Kidney (tissue), 2 donors: ENCODE results near the gene OR1J2.

DNA sequence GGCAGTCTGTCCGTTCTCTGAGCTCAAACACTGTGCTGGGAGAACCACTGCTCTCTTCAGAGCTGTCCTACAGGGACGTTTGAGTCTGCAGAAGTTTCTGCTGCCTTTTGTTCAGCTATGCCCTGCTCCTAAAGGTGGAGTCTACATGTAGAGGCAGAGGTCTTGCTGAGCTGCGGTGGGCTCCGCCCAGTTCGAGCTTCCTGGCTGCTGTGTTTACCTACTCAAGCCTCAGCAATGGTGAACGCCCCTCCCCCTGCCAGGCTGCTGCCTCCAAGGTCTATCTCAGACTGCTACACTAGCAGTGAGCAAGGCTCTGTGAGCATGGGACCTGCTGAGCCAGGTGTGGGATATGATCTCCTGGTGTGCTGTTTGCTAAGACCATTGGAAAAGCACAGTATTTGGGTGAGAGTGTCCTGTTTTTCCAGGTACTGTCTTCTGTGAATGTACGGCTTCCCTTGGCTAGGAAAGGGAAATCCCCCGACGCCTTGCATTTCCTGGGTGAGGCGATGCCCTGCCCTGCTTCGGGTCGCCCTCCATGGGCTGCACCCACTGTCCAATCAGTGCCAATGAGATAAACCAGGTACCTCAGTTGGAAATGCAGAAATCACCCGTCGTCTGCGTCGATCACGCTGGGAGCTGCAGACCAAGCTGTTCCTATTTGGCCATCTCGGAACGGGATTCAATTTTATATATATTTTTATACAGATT, 58.5 kb downstream of the CNTRL start:
- PRO-cap: no peak
- RRBS: no CpG with 5 or more reads among the region's 19 CpGs

GRCh38 chr9:121140358-121140894, 61.2 kb downstream of the RAB14 start:
- PRO-cap: no peak
- RRBS: no CpG with 5 or more reads among the region's 4 CpGs

DNA sequence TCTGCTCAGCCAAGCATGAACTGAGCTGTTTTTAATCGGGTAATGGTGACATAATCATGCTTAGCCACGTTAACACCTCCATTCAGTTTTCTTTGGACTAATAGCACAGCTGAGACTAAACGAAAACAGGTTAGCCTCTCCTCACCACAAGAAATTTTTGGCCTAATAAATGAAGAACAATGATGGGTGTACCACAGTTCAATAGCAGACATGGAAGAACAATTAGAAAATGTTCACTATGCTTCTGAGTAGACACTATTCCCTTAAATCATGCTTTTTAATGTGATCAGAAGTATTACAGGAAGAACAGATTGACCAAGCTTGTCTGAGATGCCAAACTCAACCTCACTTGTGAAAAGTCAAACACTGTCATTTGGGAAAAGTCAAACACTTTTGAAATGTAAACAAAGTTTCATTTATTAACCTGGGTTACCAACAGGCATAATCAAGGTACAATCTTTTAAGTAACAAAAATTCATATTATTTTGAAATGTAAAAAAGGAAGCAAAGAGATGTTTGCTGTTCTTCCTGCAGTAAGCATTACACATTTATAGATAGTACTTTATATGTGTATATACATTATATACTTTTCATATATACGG, 19.3 kb downstream of the RAB14 start:
- PRO-cap: no peak
- RRBS: no CpG with 5 or more reads among the region's 4 CpGs

DNA sequence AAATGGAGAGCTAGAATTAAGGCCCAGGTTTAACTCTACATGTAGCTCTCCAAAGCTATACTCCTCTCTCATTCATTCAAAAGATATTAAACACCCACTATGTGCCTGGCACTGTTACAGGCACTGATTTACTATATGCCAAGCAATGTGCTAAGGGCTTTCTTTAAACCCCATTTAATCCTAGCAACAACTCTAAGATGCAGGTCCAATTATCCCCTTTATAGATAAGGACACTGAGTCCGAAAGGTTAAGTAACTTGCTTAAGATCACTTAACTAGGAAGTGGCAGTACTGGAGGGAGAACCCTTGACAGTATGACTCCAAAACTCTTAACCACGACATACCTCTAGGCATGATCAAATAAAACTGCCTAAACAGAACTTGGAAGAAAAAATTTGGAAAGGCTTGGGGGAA, 1.8 kb downstream of the RAB14 start:
- PRO-cap: no peak
- RRBS: no CpG with 5 or more reads among the region's 2 CpGs

- PRO-cap: no peak
- RRBS: no CpG with 5 or more reads among the region's 5 CpGs
Observed at GRCh38 chr9:121294233-121294877, 26.4 kb downstream of the GSN start.

DNA sequence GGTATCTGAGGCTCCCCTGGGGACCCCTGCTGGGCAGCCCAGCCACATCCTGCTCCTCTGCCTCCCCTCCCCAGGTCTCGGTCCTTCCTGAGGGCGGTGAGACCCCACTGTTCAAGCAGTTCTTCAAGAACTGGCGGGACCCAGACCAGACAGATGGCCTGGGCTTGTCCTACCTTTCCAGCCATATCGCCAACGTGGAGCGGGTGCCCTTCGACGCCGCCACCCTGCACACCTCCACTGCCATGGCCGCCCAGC, 50.6 kb downstream of the GSN start:
- PRO-cap: no peak
- RRBS: no CpG with 5 or more reads among the region's 10 CpGs

DNA sequence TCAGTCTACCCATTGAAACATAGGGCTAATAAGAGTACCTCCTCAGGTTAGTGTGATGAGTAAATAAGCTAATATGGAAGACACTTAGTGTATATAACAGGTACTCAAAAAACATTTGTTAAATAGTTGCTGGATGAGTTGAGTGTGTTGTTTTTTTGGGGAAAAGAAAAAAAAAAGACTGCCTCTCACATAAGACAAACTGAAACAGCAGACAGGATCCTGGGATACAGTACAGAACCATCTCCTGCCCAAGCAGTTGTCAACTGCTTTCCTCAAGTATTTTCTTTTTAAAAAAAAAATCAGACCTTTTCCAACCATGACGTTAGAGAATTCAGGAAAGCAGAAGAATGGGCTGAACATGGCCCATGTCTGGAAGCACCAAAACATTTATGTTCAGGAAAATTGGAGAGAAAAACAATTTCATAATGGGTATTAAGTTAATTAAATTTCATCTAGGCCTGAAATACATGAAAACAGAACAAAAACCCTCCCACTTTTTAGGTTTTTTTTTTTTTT, 5.0 kb downstream of the STOM start:
- PRO-cap: no peak
- RRBS: no CpG with 5 or more reads among the region's 1 CpG

DNA sequence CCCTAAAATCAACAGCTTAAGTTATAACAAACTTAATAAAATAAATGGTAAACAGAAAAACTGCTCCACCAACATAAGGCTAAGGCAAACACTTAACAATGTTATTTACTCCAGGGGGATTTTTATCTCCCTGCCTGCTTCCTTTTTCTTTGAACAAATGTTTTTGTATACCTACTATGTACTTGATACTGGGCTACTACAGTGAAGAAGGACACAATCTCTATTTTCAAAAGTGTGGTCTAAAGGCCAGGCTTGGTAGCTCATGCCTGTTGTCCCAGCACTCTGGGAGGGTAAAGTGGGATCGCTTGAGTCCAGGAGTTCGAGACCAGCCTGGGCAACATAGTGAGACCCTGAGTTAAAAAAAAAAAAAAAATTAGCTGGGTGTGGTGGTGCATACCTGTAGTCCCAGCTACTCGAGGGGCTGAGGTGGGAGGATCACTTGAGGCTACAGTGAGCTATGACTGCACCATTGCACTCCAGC, 3.4 kb downstream of the STOM start:
- PRO-cap: no peak
- RRBS: no CpG with 5 or more reads among the region's 3 CpGs

- PRO-cap: no peak
- RRBS: no CpG with 5 or more reads among the region's 8 CpGs
Observed at GRCh38 chr9:121529706-121530110, 30.1 kb upstream of the GGTA1 start.

DNA sequence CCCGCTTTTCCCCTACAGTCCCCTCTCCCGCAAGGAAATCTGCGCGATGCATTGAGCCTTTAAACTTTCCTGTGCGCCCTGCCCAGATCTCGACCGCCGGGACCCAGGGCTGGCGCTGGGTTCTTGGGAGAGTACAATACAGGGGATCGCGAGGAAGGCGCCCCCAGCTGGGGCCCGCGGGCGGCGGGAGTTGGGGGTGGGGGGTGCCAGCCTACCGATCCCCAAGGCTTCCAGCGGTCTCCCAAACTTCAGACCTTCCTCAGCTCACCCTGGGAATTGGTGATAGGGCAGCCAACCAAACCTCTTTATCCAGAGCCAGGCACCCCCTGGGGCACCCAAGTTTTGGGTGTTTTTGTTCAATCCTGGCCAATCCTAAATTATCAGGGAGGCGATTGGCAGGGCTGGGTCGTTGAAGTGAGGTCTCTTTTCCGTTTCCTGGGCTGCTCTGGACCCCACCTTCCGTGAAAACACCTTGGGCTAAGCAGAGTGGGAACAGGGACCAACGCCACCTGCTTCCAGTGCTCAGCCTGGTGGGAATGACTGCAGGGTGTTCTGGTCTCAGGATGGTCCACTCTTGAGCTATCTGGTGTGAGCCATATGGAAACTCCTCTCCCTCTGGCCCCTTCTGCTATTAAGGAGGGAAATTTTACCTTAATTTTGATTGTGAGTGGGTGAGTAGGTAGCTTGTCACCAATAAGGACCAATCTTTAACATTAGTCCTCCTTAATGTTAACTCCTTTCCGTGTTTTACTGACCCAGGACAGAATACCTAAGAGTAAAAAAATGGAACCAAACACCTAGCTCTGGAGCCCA, 51.3 kb upstream of the DAB2IP start:
- PRO-cap: no peak
- RRBS: no CpG with 5 or more reads among the region's 24 CpGs

DNA sequence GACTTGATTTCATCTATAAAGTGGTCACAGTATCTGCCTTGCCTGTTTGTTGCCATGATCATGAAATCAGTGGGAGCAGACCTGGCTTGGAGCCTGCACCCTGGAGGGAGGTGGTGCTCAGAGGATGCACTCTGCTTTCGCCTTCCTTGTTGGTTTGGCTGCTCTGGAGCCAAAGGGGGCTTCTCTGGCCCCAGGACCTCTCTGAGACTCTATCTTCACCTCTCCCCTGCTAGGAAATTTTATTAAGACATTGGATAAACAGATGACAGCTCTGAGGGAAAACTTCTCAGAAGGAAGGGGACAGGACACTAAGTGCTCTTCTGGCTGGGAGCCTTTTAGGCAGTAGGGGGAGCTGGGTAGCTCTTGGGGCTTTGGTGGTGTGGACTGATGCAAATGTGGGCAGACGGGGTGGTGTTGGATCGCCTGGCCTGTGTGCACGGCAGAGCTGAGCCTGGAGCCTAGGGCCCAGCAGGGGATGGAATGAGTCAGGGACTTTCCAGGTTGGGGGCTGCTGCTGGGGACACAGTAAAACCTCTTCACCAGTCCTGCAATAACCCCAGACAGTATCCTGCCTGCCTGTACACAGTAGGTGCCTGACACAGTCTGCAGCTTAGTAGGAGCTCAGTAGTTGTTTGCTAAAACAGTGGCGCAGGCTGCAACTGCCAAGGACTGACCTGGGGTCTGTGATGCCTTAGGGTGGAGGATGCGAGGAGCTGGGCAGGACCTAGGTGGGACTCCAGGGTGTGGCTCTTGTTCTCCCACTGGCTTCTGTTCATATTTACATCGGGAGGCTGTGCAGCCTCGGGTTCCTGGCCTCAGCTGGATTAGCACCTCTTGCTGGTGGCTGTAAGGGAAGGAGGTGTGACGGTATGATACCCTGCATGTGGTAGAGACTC, 83.7 kb downstream of the DAB2IP start:
- PRO-cap: unidirectional peak, plus-strand start at position 442 of the sequence
- RRBS: no CpG with 5 or more reads among the region's 9 CpGs

- PRO-cap: no peak
- RRBS: no CpG with 5 or more reads among the region's 26 CpGs
Observed at GRCh38 chr9:121852626-121853347, 201.4 kb downstream of the DAB2IP start.

DNA sequence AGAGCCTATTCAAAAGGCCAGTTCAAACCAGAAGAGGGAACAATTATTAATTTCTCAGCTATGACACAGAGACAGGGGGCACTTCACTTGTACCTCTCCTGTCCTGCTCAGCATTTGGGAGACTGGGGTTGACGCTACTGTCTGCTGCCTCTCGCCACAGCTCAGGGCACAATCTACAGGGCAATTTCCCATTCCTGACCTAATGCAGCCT, 208.5 kb downstream of the TTLL11 start:
- PRO-cap: no peak
- RRBS: no CpG with 5 or more reads among the region's 2 CpGs

DNA sequence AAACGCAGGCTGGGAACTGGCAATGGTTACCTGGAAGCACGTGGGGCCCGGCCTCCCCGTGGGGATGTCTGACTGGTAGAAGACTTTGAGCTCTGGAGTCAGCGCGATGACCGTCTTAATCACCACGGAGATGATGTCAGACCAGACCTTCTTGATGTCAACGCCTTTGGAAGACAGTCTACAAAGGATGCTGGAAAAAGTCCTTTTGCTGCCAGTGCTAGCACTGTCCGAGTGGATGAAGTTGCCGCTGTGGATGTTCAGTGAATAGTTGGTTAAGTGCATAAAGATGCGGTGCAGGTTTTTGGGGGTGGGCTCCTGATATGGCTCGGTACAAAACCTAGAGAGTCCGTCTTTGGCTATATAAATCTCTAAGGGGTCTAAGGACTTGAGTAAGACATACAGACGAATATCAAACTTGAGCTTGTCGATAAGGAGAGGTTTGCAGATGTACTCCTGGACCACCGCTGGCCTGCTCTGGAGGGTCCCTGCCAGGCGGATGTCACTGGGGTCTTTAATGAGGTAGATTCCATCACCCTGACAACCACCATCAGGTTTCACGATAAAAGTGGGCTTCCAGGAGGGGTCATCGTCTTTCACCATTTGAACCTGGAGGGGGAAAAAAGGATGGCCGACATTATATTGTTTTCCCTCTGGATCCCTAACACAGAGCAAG, 103.8 kb downstream of the TTLL11 start:
- PRO-cap: no peak
- RRBS: 44% methylated on average over 3 of the region's 21 CpGs

GRCh38 chr9:122115857-122116633, 22.9 kb upstream of the TTLL11 start:
- PRO-cap: no peak
- RRBS: no CpG with 5 or more reads among the region's 11 CpGs

- PRO-cap: no peak
- RRBS: no CpG with 5 or more reads among the region's 7 CpGs
Observed at GRCh38 chr9:122248235-122249233, 16.1 kb downstream of the RBM18 start.

- PRO-cap: no peak
- RRBS: no CpG with 5 or more reads among the region's 7 CpGs
Observed at GRCh38 chr9:122510433-122510941, at the start of gene OR1J2. Gene OR1J2 (plus strand): TSS chr9:122510802.

- PRO-cap: no peak
- RRBS: no CpG with 5 or more reads among the region's 13 CpGs
Observed at GRCh38 chr9:122819084-122820542, 8.8 kb downstream of the PDCL start.

GRCh38 chr9:122900758-122901260, 4.3 kb downstream of the RC3H2 start:
- PRO-cap: no peak
- RRBS: no CpG with 5 or more reads among the region's 2 CpGs

GRCh38 chr9:122974966-122975864, 34.4 kb downstream of the RABGAP1 start:
- PRO-cap: no peak
- RRBS: no CpG with 5 or more reads among the region's 6 CpGs